ENCODE measurements around a stretch of chr17.

DNA sequence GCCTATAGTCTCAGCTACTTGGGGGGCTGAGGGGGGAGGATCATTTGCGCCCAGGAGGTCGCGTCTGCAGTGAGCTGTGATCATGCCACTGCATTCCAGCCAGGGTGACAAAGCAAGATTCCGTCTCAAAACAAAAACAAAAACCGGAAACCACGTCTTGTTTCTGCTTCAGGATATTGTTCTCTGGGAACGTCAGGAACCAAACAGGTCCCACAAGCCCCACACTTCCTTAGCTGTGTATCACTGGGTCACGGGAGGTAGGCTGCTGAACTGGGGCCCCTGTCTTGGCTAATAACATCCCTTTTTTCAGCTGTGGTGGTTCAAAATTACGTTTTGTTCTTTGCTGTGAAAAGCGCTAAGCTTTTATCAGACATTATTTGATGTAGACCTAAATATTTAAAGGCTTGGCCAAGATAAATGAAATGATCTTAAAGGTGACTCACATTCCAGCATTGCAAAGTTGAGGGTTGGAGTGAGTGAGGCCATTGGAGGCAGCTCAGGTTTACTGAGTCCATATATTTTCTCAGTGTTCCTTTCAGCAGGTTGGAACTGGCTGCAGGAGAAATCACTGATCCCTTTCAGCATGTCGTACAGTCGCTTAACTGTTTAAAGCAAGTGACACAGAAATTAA, 16.4 kb upstream of the SEC14L1 start:
- RRBS, 2 experiments = no CpG with 5 or more reads among the region's 12 CpGs

DNA sequence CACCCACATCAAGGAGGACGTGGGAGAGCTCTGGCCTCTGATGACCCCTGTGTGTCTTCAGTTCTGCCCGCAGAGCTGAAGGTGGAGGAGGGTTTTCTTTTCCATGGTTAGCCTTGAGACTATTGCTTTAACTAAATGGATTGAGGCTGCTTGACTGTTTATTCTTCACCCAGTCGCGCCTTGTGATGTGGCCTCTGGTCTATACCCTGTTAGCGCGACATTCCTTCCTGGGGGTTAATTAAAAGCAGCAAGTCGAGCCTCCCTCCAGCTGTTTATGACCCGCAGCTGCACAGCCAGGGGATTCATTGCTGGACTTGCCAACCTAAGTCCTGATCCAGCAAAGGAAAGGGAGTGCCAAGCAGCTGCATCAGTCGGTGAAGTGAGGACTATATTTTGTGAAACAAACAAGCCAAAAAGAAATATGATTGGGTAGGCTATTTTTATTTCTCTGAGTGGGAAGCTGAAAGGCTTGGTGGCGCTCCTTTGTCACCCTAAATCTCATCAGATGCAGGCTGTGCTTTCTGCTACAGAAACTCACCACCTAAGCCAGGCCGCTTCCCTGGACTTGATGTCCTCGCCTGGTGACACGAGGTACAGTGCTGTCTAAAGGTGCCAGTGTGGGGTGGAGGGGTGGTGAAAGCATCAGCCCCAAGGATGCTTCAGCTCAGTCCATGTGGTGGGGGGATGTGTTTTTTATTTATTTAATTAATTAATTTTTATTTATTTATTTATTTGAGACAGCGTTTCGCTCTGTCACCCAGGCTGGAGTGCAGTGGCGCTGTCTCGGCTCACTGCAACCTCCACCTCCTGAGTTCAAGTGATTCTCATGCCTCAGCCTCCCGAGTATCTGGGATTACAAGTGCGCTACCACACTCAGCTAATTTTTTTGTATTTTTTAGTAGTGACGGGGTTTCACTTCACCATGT, 10.9 kb upstream of the SEC14L1 start:
- RRBS, 2 experiments = no CpG with 5 or more reads among the region's 20 CpGs

DNA sequence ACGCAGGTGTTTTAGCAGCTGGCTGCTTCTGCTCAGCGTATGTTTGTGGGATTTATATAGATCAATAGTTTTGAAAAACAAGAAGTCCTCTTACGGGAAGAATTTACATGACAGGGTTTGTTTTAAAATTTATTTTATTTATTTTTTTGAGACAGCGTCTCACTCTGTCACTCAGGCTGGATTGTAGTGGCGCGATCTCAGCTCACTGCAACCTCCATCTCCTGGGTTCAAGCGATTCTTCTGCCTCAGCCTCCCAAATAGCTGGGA, 3.6 kb downstream of the SEC14L1 start:
- RRBS, 2 experiments = no CpG with 5 or more reads among the region's 7 CpGs

DNA sequence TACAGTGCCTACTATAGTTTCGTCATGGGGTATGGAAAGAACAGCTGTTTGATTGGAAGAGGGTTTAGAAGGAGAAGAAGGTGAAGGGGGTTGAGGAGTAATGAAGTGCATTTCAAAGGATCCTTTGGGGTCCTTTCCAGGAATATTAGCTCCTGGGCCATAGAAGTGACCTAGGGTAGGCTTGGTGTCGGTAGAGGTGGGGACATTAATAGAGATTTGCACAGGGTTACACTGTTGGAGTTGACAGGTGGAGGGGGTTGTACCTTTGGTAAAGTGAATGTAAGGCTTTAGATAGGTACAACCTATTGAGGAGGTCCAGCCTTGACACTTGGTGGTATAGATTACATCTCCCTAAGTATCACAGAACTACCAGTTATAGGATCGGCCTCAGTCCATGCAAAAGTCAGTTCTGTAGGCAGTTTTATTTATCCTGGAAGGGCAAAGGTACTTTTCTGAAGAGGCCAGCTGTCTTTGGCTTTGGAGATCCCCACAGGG, 28.9 kb downstream of the SEC14L1 start:
- RRBS, 2 experiments = no CpG with 5 or more reads among the region's 3 CpGs

GRCh38 chr17:77175541-77175866, 34.7 kb downstream of the SEC14L1 start:
- RRBS, 2 experiments = no CpG with 5 or more reads among the region's 3 CpGs

DNA sequence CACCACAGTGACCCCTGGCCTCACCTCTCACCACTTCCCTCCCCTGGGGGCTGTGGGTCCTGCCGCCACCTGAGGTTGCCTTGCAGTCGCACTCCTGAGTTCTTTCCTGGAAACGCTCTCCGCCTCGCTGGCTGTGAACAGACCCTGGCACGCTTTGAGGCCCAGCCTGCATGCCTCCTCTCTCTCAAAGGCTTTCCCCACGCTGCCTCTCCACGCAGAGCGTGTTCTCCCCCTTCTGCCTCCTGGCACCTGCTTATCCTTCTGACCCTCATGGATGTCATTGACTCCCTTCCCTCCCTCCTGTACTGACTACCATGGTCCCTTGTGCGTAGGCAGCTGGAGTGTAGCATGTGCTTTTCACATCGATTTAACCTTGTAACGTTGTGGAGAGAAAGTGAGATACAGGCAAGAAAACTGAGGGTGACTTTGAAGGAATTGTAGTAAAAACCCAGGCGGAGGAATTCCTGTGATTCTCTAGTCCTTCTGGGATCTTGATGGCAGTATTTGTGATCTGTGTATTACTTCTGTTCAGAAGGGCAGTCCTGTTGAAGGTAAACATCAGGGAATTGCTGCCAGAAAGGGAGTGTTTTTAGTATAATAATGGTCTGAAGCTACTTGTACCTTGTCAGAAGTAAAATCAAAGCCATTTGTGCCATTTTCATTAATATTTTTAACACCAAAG, 45.6 kb downstream of the SEC14L1 start:
- RRBS, 2 experiments = no CpG with 5 or more reads among the region's 13 CpGs

GRCh38 chr17:77210101-77210797, 69.5 kb downstream of the SEC14L1 start:
- RRBS, 2 experiments = no CpG with 5 or more reads among the region's 14 CpGs

GRCh38 chr17:77210798-77211452, 70.2 kb downstream of the SEC14L1 start:
- RRBS, 2 experiments = no CpG with 5 or more reads among the region's 22 CpGs

GRCh38 chr17:77213141-77213603, 68.1 kb upstream of the SEPTIN9 start:
- RRBS, 2 experiments = 91 to 94% methylated on average over 5 of the region's 24 CpGs

- RRBS, 2 experiments = 51 to 67% methylated on average over 7 of the region's 20 CpGs
Measured at GRCh38 chr17:77282430-77283087, 1.3 kb downstream of the SEPTIN9 start.

GRCh38 chr17:77322391-77322718, 41.1 kb downstream of the SEPTIN9 start:
- RRBS, 2 experiments = no CpG with 5 or more reads among the region's 13 CpGs

- RRBS, 2 experiments = 90% methylated on average over 3 of the region's 26 CpGs; no CpG with 5 or more reads in 1 of the 2 experiments
Measured at GRCh38 chr17:77322719-77323514, 41.6 kb downstream of the SEPTIN9 start.

DNA sequence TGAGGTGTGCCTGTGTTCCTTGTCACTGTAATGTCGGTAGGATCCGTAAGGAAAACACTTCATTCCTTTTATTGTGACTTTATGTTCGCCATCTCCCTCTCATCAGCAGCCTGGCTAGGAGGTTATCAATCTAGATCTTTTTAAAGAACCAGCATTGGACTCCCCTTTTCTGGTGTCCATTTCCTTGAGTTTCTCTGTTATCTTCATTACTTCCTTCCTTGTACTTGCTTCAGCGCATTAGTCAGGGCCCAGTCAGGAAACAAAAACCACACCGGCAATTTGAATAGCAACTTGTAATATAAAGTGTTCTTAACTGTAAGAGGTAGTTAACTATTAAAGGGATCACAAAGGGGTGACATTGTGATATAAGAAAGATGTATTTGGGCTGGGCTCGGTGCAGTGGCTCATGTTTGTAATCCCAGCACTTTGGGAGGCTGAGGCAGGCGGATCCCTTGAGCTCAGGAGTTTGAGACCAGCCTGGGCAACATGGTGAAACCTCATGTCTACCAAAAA, 61.1 kb downstream of the SEPTIN9 start:
- RRBS, 2 experiments = no CpG with 5 or more reads among the region's 7 CpGs

DNA sequence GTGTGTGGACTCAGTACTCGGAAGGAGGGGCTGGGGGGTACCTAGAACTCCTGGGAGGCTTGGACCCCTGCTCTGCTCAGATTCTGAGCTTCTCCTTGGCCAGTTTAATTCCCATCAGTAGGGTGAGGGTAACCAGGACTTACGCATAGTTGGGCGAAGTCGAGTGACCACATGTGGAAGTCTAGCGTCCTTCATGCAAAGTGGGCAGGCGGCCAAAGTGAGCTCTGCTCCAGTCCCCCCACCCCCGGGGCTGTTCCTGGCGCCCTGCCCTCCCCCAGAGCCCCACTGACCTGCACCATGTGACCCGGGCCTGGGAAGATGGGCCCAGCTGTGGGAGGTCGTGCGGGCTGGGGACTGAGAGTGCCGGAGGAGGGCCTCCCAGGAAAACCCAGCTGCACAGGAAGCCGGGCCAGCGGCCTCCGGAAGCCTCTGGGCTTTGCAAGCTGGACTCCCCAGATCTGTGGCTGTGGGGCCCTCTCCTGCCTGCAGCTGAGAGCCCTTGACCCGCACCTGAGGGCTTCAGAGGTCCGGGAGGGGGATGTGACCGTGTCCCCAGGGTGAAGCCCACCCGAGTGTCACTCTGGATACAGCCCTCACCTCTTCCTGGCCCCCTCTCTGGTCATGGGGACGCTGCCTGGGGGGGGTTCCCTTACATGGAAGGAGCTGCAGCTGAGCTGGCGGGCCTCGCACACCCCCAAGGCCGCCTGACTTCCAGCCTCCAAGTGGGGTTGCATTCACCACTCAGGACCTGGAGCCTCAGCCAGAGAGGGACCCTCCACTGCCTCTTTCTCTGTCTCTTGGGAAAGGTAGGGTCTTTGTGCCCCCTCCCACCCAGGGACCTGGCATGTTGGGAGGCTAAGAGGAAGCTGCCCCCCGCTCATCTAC, 143.8 kb downstream of the SEPTIN9 start:
- RRBS, 2 experiments = 79 to 84% methylated on average over 9 of the region's 24 CpGs

DNA sequence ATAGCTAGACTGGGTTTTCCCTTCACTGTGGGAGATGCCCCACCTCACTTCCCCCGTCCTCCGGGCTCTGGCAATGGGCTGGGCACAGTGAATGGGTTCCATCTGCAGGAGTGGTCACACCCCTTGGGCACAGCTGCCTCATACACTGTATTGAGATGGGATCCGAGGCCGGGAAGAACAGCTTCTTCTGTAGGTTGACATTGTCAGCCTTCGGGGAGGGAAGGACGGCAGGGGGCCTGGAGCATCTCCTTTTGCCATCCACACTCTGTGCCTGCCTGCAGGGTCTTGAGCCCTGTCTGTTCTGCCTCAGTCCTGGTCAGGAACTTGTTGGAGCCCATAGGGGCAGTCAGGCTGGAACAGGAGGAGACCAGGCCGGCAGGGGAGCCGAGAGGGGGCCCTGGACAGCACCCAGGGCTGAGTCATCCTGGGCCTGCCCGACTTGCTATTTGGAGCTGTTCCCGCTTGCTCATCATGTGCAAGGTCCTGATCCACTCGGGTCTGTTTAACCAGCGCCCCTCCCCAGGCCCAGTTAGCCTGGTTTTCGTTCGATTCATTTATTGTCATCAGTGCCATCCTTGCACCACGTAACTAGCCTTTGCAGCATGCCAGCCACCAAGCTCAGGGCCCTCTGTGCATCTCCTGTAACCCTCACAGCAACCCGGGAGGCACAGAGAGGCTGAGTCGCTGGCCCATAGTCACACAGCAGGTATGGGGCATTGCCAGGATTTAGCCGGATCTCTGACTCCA, 146.3 kb downstream of the SEPTIN9 start:
- RRBS, 2 experiments = 66 to 88% methylated on average over 4 to 6 of the region's 18 CpGs

DNA sequence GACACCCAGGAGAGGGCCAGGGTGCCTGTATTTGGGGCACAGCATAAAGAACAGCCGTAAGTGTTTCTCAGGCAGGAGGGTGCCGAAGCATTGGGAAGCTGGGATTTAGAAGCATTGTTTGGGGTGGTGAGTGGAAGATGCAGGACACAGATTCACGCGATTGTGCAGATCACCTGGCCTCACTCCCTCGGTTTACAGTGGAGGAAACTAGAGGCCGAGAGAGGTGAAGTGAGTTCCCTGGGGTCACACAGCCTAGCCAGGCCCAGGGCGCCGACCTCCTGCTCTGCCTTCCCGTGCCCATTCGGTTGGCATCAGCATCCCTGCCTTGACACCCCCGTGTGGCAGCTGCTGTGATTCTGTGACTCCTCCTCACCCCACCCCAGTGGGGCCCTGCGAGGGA, 155.5 kb downstream of the SEPTIN9 start:
- RRBS, 2 experiments = no CpG with 5 or more reads among the region's 12 CpGs

- RRBS, 2 experiments = no CpG with 5 or more reads among the region's 16 CpGs
Measured at GRCh38 chr17:77444188-77445024, 163.1 kb downstream of the SEPTIN9 start.

DNA sequence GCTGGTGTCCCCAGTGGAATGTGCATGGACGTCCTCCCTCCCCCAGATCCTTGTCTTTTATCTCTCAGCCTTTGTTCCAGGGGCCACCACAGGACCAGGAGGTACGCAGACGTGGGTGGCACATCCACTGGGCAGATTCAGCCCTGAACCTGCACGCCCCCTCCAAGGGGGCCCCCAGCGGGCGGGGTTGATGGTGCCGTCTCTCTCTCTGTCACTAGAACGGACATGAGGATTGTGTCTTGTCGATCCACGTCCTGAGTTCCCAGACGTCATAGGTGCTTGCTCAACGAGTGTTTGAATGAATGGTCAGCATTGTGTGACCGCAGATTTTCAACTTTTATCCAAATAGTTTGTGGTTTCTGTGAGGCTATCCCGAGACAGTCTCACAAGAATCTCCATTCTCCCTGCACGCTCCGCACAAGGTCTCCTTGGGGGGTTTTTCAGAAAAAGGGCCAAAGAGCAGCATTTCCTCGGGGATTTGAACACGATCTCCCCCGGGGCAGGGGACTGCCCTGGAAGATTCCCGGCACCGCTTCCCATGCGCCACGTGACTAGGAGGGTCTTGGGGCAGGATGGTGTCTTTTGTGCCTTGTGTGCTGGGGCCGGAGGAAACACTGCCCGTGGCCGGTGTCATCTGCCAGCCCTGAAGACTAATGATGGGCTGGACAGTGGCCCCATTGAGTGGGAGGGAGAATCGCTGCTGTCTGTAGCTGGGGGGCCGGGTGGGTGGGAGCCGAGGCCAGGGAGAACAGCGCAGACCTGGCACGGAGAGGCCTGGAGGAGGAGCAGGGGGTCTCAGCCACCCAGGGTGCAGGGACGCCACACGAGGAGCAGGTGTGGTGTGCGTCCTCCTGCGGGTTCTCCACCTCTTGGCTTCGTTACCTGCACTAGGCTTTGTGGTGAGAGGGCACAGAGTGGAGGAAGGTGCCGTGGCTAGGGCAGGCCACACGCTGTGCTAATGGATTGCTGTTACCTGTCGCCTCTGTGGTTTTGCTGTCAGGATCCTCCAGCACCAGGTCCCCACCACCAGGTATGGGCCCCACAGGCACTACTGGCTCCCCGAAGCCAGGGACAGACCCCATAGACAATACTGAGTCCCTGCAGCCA, 174.5 kb downstream of the SEPTIN9 start:
- RRBS, 2 experiments = 91 to 96% methylated on average over 8 of the region's 40 CpGs

DNA sequence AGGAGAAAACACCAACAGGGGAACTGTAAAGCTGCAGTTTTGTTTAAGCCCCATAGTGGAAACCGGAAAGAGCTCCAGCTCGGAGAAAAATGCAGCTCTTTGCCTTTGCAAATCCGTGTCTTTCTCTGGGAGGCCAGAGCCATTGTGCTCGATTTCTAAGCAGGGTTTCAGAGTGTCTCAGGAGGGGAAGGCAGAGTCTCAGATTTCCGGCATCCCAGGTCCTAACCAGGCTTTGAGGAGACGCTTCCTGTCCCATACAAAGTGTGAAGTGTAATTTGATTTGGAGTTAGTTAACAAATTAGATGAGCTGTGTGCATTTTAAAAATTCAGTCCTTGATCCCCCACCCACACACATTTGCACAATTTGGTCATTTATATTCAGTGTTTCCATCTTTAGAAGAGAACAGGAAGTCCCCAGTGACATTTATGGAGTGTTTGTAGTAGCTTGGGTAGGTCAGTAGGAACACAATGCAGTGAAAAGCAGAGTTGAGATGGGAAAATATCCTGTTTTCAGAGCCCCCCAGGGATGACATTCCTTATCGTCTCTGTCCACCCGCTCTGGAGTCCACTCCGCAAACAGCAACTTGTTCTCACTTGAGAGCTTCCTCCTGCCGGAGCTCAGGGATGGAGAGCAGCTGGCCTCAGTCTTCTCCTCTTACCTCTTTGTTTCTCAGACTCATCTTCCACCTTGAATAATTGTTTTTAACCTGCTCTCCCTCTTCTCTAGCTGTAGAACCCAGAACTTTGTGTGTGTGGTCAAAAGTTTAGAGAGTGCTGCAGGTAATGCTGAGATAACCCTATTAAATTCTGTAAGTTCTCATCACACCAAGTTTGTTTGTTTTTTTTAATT, 191.5 kb downstream of the SEPTIN9 start:
- RRBS, 2 experiments = no CpG with 5 or more reads among the region's 10 CpGs

GRCh38 chr17:77477164-77478050, 196.1 kb downstream of the SEPTIN9 start:
- RRBS, 2 experiments = no CpG with 5 or more reads among the region's 31 CpGs